Sternocleidomastoid (tissue), 1 donor: ENCODE data around the gene SLTM.

DNA sequence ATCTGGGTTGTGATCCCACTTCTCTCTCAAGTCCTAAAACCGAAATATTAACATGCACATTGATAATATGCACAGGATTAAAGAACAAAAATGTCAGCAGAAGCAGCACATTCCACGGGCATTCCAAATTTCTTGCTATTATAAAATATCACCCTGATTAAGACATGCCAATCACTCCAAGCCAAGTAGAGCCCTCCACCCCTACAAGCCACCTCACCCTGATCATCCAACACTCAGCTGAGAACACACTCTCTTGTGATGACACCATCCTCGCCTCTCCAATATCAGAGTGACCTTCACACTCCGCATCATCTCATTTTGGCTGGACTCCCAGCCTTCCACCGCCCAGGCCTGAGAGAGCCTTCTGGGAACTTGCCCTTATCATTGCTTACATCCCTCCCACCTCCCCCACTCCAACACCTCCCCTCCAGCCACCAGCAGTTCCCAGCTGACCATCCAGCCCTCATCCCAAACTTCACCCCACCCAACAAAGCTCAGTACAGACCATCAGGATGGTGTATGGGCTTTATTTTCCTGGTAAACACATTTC lies 114.8 kb downstream of the LIPC start:
- PRO-cap: no peak

DNA sequence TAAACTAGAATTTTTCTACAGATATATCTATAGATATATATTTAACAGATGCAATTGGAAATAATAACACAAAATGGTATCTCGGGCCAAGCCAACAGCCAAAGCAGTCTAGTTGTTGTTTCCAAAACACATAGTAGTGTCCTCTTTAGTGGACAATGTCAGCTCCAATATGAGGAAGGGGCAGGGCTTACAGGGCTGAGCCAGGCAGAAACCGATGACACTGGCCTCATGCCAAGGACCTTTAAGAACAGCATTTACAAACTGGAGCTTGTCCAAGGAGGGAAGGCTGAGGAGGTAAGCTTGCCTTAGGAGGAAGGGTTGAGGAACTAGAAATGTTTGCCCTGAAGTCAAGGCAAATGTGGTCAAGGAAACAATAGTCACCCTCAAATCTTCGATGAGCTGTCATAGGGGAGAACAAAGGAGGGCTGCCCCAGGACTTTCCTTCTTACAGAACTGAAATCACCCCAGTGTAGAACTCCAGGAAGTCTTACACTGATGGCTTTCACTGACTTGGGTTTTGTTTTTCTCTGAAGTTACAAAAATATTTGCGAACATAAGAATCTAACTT lies 136.3 kb downstream of the LIPC start:
- PRO-cap: no peak

DNA sequence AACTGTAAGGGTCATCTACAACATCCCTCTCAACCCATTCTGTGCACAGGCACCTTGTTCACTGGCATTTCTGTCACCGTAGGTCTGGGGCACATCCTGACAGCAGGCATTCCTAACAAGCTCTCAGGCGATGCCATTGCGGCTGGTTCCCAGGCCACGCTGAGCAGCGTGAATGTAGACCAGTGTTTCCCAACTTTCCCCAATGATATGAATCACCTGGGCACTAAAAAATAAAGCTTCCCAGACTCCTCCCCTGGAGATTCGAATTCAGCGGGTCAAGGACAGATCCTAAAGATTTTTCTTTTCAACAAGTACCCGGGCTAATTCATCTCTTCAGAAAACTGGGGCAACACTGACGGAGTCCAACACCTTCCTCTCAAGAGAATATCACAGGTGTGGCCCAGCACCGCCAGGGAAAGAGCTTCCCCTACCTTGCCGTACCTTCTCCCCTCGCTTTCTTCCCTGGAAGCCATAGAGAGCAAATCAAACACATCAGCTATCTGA lies 143.4 kb downstream of the LIPC start:
- PRO-cap: no peak

GRCh38 chr15:58604069-58605281 lies 145.0 kb downstream of the ADAM10 start:
- PRO-cap: no peak

DNA sequence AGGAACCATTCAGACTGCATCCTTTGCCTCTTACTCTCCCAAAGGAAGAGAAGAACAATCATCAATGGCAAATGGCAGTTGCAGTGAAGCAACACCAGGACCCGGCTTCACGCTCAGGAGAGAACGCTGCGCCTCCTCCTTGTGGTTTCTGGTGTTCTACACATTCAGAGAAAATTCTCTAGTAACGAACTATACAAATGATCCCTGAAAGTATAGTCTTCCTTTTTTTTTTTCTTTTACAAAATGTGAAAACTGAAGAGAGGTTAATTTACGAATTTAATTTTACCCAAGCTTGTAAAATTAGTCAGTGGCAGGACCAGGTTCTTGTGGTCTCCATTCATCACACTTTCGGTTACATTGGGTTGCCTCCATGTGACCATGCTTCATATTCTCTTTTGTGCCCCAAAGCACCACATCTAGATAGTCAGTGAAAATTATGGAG lies 10.6 kb upstream of the MINDY2 start:
- PRO-cap: no peak

DNA sequence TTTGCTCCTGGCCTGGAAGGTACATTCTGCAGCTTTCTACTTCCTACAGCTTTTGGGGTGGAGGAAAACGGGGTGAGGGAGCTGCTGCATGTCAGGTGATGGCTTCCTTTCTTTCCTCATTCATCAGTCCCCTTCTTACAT lies 985 bp downstream of the MINDY2 start:
- PRO-cap: no peak

GRCh38 chr15:58894327-58894764 lies 39.1 kb downstream of the SLTM start:
- PRO-cap: no peak

- PRO-cap: no peak
Observed at GRCh38 chr15:58932098-58932626, 1.3 kb downstream of the SLTM start.

DNA sequence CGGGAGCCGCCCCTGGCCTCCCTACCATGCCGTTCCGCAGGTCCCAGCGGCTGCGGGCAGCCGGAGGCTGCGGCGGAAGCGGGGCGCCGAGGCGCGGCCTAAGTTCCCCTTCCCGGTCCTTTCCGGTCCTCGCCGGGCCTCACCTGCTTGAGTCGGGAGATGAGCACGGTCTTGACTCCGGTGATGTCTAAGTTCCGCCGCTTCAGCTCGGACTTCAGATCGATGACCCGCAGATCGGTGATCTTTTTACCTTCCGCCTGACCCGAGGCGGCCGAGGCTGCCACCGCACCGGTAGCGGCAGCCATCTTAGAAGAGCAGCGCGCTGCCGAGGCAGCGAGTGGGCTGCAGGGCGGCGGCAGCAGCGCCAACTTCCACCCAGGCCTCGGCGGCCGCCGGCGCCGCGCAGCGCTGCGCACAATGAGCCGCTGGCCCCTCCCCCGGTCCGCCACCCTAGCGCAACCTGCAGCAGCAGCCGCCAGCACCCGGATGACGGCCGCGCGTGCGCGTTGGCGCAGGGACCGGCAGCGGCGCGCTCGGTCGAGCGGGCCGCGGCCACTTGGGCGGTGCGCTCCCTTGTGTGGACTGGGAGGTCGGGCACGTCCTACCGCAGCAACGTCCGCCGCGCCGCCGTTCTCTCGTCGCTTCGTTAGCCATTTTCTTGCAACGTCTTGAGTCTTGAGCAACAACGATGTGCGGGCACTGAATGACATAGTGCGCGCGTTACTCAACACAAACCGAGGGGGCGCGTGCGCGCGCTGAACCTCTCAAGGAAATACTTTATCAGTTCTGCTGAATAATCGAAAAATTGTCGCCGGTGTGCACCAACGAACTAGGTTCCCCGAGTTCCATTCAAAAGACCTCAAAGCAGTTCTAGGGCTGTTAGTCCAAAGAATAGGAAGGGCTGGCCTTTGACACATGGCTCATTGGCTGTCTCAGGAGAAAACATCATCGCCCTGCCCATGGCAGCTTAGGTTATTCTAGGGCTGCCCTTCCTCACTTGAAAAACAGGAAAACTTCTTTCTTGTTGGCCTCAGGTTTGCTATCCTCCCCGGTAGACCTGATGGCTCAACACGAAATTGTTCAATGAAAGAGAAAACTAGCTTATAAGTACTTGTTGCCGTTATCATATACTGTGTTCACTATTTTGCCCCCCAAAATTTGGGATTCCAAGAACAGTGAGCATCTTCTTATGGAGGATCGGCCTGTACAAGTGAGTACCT lies at the start of gene SLTM:
Gene SLTM, minus strand, starts transcription at position 419 of the 1,220 bp plus-strand sequence.
- PRO-cap: bidirectional peak, plus-strand start at position 55 of the sequence, minus-strand start outside the sequence; bidirectional peak, plus-strand start at position 555 of the sequence, minus-strand start at position 419 of the sequence

GRCh38 chr15:59089236-59089895 lies 15.6 kb upstream of the CCNB2 start:
- PRO-cap: no peak

GRCh38 chr15:59276176-59277354 lies 69.9 kb downstream of the LDHAL6B start:
- PRO-cap: no peak

- PRO-cap: no peak
Observed at GRCh38 chr15:59290811-59291538, 81.7 kb downstream of the MYO1E start.

DNA sequence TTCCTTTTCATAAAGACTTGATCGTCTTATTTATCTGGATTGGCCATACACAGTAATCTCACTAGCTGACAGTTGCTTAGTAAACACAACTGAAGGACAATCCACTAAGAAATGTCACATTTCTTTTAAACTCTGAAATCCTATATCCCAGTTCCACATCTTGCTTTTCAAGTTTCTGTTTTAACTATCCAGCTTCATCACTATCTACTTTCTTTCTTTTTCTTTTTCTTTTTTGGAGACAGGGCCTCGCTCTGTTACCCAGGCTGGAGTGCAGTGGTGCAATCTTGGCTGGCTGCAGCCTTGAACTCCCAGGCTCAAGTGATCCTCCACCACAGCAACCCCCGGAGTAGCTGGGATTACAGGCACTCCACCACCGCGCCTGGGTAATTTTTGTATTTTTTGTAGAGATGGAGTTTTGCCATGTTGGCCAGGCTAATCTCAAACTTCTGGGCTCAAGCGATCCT lies 39.6 kb downstream of the MYO1E start:
- PRO-cap: no peak

GRCh38 chr15:59336530-59337489 lies 35.9 kb downstream of the MYO1E start:
- PRO-cap: no peak

GRCh38 chr15:59353843-59354588 lies 18.7 kb downstream of the MYO1E start:
- PRO-cap: no peak

DNA sequence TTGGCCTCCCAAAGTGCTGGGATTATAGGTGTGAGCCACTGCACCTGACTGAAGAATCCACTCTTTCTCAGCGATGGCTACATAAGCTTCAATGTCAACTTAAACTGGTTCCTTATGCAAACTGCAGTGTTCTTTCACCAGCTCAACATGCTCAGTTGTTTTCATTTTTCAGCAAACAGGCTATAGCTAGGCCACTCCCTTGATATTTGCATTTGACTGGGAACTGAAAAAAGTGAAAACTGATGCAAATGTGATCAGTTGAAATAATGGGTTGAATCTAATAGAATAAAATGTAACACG lies 74.2 kb upstream of the GCNT3 start:
- PRO-cap: no peak

- PRO-cap: no peak
Observed at GRCh38 chr15:59553808-59554464, 57.6 kb upstream of the GCNT3 start.

DNA sequence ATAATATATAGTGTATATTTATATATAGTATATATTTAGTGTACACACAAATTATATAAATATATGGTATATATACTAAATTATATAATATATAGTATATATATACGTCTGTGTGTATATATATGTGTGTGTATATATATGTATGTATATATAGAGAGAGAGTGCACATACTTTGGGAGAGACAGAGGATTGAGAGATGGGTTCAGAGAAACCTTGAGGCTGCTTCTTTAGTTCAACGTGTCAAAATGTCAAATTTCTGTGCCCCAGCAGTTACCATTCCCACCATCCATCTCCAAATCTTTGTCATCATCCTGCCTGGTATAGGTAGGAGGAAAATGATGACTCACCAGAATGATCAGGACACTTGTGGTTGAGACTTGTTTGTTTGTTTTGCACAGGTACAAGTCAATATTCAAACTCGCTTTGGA lies 24.8 kb upstream of the GCNT3 start:
- PRO-cap: no peak

DNA sequence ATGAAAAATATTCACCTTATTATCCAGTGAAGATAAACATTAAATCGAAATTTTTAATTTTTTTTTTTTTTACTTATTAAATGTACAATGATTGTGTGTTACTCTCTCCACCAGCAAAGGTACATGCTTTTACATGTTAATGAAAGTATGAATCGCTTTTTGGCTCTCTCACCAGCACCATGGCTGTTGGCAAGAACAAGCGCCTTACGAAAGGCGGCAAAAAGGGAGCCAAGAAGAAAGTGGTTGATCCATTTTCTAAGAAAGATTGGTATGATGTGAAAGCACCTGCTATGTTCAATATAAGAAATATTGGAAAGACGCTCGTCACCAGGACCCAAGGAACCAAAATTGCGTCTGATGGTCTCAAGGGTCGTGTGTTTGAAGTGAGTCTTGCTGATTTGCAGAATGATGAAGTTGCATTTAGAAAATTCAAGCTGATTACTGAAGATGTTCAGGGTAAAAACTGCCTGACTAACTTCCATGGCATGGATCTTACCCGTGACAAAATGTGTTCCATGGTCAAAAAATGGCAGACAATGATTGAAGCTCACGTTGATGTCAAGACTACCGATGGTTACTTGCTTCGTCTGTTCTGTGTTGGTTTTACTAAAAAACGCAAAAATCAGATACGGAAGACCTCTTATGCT lies 79.2 kb upstream of the BNIP2 start:
- PRO-cap: no peak

GRCh38 chr15:59999540-60000089 lies 4.5 kb upstream of the FOXB1 start:
- PRO-cap: no peak